Metastatic Breast Carcinoma in the Brain (tissue), 10 donors: ENCODE data around the genes LIPA, IFIT2 and ANKRD1.

- PRO-cap, 10 experiments, result peak in 2 of 10 experiments; most common plus-strand start chr10:89235739 (in 2); most common minus-strand start chr10:89235634 (in 2)
These were observed 16.1 kb downstream of the LIPA start for GRCh38 chr10:89235339-89235950.

DNA sequence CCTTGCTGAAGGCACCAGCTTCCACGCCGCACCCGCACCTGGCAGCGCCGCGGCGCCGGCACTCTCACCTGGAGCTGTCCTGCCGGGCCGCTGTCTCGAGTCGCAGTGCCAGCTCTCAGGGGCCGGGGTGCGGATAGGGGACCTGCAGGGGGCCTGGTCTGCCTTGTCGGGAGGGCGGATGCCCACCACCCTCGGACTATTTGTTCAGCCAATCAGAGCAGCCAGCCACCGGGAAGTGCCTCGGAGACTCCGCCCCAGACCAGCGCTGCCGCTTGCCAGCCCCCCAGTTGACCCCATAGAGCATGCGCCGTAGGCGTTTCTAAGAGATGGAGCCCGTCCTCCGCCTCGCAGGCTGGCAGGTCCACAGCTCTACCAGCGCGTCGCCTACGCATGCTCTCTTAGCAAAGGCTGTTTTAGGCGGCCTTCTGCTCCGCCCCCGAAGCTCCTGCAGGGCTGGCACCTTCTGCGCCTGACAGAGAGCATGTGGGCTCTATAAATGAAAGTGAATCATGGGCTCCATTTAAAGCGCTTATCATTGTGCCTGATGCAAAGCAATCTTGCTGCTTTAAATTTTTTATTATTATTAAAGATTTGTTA lies at the start of gene LIPA:
TSS of gene LIPA (minus strand) at position 107 of the 597 bp plus-strand sequence.
- PRO-cap, 10 experiments, result peak in 10 of 10 experiments; most common plus-strand start position 303 of the sequence (in 3); most common minus-strand start position 107 of the sequence (in 9)

DNA sequence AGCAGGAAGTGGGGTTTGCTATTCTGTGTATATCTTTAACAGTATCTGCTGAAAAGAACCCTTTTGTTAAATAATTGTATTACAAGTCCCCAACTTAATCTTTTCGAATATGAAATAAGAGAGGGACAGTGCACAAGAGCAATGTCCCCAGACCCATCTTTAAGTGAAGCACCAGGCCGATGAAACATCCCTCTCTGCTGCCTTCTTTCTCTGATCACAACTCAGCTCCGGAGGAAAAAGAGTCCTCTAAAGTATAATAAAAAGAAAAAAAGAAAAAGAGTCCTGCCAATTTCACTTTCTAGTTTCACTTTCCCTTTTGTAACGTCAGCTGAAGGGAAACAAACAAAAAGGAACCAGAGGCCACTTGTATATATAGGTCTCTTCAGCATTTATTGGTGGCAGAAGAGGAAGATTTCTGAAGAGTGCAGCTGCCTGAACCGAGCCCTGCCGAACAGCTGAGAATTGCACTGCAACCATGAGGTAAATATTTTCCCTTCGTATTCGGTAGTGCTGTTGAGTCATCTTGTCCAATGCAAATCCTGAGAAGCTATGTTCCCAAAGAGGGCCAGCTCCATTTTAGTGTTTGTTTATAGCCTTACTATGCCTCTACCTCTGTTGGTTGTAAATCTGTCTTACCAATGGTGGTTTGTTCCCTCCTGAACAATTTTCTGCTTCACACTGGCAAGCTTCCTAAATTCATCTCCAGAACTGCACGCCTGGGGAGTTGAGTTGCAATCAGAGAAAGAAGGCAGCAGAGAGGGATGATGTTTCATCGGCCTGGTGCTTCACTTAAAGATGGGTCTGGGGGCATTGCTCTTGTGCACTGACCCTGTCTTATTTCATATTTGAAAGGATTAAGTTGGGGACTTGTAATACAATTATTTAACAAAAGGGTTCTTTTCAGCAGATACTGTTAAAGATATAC lies at the start of gene IFIT2:
TSS of gene IFIT2 (plus strand) at position 398 of the 925 bp plus-strand sequence.
- PRO-cap, 10 experiments, result peak in 10 of 10 experiments; most common plus-strand start position 401 of the sequence (in 8); most common minus-strand start position 457 of the sequence (in 9)

GRCh38 chr10:89403853-89404556 lies 10.4 kb upstream of the IFIT5 start:
- PRO-cap, 10 experiments, result no peak in any of the 10 experiments

- PRO-cap, 10 experiments, result no peak in any of the 10 experiments
These were observed 54.2 kb downstream of the IFIT5 start for GRCh38 chr10:89468508-89469017.

DNA sequence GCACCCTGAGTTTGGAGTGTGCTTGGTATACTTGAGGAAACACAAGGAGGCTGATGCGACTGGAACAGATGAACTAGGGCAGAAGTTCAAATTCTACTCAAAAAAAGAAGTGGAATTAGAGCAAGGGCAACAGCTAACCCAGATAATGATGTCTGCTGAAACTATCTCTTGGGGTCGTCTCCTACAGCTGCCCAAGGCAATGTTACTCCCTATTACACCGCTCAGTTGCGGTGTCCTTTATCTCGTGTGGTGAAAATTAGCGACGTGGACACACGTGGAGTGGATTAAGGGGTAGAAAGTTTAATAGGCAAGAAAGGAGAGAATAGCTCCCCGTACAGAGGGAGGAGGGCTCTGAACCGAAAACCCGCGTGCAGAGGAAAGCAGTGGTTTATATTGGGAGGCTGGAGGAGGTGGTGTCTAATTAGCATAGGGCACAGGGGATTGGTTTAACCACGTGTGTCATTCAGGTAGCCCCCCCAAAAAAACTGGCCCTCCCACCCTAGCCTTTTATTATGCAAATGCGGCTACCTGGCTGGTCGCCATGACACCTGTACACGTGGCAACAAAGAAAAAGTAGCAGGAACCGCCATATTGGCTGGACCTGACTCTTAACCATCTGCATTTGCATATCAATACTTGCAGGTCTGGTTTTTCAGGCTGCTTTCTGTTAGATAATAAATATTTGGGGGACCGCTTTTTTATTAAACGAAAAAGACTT lies 23.3 kb upstream of the SLC16A12 start:
- PRO-cap, 10 experiments, result peak in 1 of 10 experiments; most common plus-strand start position 565 of the sequence (in 1); most common minus-strand start position 193 of the sequence (in 1)

- PRO-cap, 10 experiments, result peak in 1 of 10 experiments; most common minus-strand start chr10:89592778 (in 1)
These were observed 52.5 kb downstream of the PANK1 start for GRCh38 chr10:89592473-89592928.

DNA sequence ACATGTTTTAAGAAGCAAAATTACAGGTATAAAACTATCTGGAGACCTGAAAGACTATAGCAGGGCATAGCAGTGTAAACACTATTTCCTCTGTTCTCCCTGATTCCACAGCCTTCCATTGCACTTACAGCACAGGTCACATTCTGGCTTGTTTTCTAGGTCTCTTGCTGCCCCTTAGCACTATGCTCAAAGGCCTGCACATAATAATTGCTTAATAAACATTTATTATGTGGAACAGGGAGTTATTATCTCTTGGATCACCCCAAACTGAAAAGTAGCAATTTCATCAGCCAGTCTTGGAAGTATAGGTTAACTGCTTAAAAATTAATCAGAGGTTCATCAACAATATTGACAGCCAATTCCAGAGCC lies 43.3 kb downstream of the PANK1 start:
- PRO-cap, 10 experiments, result no peak in any of the 10 experiments

- PRO-cap, 10 experiments, result no peak in any of the 10 experiments
These were observed 42.9 kb downstream of the PANK1 start for GRCh38 chr10:89602165-89602564.

GRCh38 chr10:90871249-90871569 lies 565 bp upstream of the RPP30 start:
- PRO-cap, 10 experiments, result no peak in any of the 10 experiments

DNA sequence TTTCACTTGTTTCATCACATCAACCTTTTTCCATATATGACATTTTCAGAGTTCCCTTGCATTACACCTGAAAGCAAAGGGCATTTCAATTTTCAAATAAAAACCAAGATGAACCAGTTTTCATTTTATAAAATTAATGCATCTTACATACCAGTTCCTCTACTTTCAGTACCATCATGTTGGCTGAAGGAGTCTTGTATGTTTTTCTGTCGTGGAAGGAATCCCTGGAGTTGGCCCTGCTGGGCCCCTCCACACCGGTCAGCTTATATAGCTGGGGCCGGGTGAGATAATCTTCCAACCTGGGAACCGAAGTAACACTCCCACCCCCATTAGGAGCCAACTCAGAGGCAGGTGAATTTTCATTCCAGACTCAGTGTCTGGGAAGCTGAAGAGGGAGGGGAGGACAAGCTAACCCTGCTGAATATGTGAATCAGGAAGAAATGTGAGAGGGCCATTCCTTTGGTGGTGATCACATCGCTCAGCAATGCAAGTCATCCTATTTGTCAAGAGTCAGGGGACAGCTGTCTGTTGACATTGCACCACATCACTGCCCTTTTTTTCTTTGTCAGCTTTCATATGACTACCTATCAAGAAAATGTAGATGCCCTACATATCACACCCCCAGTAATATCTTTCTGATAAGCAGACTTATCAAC lies at the start of gene ANKRD1:
TSS of gene ANKRD1 (minus strand) at position 238 of the 656 bp plus-strand sequence.
- PRO-cap, 10 experiments, result no peak in any of the 10 experiments

- PRO-cap, 10 experiments, result no peak in any of the 10 experiments
These were observed 39.5 kb upstream of the ANKRD1 start for GRCh38 chr10:90960146-90961001.

DNA sequence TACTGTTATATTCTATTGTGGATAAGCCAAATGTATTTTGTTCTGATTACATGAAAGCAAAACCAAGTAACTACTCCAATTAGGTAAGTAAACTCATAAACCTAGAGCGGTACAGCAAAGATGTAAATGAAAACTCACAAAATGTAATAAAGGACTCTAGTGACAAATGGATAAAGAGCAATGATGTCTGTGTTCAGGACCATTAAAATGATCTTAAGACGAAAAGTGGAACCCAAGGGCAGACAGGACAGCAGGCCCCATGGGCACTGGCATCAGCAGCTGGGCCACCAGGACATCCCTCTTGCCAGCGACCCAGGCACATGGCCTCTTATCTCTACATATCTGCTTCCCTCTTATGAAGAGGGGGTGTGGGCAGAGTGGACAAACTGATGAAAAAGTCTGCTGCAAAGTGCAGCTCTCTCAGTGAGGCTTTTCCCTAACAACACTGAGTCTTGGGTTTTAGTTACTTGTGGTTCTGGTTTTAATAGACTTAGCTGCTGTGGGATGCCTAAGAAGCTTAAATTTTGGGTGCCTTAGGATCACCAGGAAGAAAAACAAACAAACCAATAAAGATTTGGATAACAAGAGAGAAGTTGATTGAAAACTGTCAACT lies 44.8 kb upstream of the ANKRD1 start:
- PRO-cap, 10 experiments, result no peak in any of the 10 experiments

GRCh38 chr10:90983824-90984470 lies 63.1 kb upstream of the ANKRD1 start:
- PRO-cap, 10 experiments, result no peak in any of the 10 experiments

DNA sequence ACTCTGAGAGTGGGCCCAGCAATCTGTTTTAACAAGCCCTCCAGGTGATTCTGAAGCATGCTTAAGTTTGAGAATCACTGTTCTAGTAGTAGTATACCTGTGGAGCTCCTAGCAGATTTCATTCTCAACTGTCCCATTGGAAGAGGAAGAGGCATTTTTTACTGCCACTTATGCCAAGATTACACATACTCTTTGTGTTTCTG lies 2.9 kb downstream of the PCGF5 start:
- PRO-cap, 10 experiments, result no peak in any of the 10 experiments

DNA sequence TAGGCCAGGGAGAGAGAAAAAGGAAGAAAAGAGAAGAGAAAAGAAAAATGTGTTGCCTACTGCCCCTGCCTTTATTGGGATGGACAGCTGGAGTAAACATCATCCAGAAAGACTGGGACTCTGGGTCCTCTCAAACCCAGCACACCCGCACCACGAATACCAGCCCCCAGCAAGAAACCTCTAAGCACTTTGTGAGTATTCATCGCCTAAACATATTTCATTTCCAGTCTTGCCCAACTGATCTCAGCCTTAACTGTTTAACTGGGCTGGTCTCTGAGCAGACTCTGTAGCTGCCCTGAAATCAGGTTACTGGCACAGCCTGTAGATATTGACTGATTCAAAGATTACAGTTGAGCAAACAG lies 76.3 kb downstream of the PPP1R3C start:
- PRO-cap, 10 experiments, result peak in 1 of 10 experiments; most common minus-strand start position 223 of the sequence (in 1)

DNA sequence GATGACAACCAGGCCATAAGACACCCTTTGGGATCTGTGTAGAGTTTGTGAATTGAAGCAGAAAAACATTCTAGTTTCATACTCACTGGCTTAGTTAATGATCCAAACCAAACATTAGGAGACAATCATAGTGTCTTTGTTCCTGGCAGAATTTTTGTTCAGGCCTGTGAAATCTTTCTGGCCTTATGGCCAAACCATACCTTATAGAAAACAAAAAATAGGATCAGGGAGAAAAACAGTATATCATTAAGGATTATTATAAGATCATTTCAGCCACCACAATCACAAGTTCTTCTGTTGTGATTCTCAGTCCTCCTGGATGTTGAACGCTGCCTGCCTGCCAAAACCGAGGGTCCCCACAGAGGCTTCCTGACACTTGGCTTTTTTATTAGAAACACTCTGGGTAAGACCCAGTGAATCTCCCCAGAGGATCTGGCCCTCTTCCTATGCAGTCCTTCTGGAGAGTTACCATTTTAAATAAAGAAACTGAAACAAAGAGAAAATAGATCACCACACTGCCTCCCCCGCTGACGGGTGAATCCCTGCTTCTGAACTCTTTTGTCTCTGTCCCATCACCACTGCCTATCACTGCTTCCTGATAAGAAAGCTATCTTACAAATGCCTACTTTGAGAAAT lies 79.3 kb upstream of the PPP1R3C start:
- PRO-cap, 10 experiments, result no peak in any of the 10 experiments

- PRO-cap, 10 experiments, result no peak in any of the 10 experiments
These were observed 1.4 kb downstream of the TNKS2 start for GRCh38 chr10:91799589-91800008.

GRCh38 chr10:91939680-91940301 lies 16.2 kb downstream of the BTAF1 start:
- PRO-cap, 10 experiments, result no peak in any of the 10 experiments

- PRO-cap, 10 experiments, result no peak in any of the 10 experiments
These were observed 179.4 kb downstream of the CPEB3 start for GRCh38 chr10:92111229-92112124.